Hair follicle dermal papilla cell (primary cell): Measurements from ENCODE around the genes CSPG4, SCAPER and IREB2.

GRCh38 chr15:75712658-75713162 is at the start of gene CSPG4:
Gene CSPG4, minus strand, starts transcription at chr15:75712848.
- CAGE, long polyA plus RNA: no peak

DNA sequence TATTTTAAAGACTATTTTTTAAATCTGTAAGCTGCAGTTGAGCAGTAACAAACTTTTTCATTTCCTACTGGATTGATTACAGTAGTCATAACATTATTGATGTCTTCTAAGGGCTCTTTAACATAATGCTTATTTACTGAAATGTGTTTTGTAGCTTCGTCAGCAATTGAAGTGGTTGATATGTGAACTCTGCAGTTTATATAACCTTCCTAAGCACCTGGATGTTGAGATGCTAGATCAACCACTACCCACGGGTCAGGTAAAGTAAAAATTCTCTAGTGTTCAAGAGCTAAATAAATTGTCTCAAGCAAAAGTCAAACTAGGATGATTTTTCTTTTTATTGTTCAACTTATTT is 16.5 kb downstream of the UBE2Q2 start:
- CAGE, long polyA plus RNA: no peak

DNA sequence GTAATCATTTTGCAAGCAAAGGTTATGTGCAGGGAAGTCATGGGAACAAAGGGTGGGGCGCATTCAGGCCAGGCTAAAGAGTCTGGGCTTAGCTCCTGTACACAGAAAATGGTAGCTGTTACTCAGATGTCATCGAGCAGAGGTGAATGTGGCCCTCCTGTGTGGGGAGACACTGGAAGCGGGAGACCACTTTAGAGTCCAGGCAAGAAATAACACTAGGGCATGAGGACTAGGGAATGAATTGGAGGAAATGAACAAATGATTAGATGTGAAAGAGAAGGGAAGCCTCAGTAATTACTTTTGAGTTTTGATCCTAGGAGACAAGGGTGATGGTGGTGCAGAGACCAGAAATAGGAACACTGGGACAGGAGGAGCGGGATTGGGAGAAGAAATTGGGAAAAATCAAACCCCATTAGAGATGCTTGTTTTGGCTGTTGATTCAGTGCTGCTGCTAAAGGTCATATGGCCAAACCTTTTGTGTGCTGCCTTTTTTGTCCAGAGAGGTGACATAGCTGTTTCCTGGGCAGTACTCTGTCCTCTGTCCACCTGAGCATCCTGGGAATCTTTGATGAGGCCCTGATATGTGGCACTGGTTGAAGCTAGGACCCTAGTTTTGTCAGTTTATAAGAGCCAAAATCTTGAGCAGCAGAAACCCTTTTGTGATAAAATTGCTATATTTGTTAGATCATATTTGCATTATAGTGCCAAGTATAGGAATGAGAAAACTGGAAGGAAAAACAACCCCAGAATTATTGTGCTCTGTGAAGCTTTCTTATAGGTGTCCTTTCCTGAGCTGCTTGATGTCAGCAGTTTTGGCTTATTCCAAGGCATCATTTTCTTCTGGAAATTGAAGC is 19.1 kb downstream of the FBXO22 start:
- CAGE, long polyA plus RNA: no peak

- CAGE, long polyA plus RNA: no peak
Observed at GRCh38 chr15:76140456-76140688, 80.6 kb downstream of the TMEM266 start.

- CAGE, long polyA plus RNA: no peak
Observed at GRCh38 chr15:76765315-76765991, 139.7 kb downstream of the SCAPER start.

- CAGE, long polyA plus RNA: no peak
Observed at GRCh38 chr15:76774814-76775319, 130.3 kb downstream of the SCAPER start.

GRCh38 chr15:76905078-76905709 is at the start of gene SCAPER:
Gene SCAPER, minus strand, starts transcription at chr15:76905340.
- CAGE, long polyA plus RNA: no peak

GRCh38 chr15:77043627-77043870 is 27.4 kb downstream of the TSPAN3 start:
- CAGE, long polyA plus RNA: no peak

- CAGE, long polyA plus RNA: no peak
Observed at GRCh38 chr15:77493066-77493750, 72.5 kb downstream of the HMG20A start.

DNA sequence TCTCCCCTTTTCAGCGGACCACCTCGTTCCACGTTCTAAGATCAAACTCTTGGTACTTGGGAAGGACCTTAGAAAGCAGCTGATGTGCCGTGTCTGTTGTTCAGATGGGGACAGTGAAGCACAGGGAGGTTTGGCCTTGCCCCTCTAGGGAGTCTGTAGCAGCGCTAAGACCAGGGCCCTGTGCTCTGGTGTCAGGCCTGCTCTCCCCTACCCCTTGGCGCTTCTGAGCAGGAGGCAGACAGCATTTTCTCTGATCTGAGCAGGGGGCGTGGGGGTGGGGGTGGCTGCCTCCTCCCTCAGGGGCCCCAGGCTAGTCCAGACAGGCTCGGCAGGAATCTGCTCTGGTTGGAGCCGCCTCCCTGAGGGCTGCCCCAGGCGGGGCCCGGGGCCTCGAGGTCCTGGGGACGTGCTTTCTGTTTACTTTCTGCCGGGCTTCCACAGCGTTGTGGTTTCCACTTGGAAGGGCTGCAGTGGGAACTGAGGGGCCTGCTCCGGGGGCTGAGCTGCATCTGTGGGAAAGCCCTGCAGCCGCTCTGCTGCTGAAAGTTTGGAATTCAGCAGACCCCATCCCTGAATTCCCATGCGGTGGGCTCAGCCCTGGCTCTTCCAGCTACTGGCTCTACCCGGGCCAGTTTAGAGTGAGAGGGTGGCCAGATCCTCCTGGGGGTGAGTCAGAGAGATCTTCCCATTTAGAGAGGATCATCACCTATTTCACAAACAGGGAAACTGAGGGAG is 105.5 kb downstream of the LINGO1 start:
- CAGE, long polyA plus RNA: no peak

- CAGE, long polyA plus RNA: no peak
Observed at GRCh38 chr15:77649061-77649583, 16.4 kb upstream of the LINGO1 start.

GRCh38 chr15:77991660-77992948 is 85.4 kb downstream of the TBC1D2B start:
- CAGE, long polyA plus RNA: no peak

- CAGE, long polyA plus RNA: no peak
Observed at GRCh38 chr15:78002803-78003822, 74.4 kb downstream of the TBC1D2B start.

GRCh38 chr15:78003823-78004536 is 73.5 kb downstream of the TBC1D2B start:
- CAGE, long polyA plus RNA: no peak

- CAGE, long polyA plus RNA: no peak
Observed at GRCh38 chr15:78016926-78017276, 60.6 kb downstream of the TBC1D2B start.

DNA sequence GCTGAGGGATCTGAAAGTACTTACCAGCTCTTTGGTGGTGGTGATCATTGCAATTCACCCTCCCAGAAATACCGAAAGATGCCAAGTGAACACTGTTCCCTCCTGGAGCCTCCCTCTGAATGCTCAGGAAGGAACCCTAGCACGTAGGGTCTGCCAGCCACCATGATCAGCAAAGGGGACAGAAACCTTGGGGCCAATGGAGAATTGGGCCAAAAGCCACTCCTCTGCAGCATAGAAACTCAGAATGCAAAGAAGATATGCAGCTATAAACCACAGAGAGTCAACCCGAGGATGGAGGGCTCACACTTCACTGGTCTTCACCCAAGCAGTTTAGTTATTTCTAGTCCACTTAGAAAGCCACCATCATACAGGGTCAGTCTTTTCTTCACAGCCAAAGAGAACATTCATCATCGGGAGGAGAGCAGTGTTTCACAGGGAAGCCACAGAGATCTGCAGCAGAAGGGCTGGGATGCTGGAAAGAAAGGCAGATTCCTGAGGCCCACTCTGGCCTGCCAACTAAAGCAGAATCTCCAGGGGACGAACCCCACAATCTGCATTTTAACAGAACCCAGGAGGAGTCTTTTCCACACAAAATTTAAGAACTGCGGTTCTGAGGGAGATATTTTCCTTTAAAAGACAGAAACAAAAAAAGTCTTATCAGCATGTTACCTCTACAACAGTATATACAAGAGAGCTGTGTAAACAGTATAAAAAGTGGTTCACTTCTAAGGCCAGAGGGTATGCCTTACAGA is 11.3 kb downstream of the TBC1D2B start:
- CAGE, long polyA plus RNA: no peak

- CAGE, long polyA plus RNA: no peak
Observed at GRCh38 chr15:78203114-78203847, 31.1 kb downstream of the ACSBG1 start.

DNA sequence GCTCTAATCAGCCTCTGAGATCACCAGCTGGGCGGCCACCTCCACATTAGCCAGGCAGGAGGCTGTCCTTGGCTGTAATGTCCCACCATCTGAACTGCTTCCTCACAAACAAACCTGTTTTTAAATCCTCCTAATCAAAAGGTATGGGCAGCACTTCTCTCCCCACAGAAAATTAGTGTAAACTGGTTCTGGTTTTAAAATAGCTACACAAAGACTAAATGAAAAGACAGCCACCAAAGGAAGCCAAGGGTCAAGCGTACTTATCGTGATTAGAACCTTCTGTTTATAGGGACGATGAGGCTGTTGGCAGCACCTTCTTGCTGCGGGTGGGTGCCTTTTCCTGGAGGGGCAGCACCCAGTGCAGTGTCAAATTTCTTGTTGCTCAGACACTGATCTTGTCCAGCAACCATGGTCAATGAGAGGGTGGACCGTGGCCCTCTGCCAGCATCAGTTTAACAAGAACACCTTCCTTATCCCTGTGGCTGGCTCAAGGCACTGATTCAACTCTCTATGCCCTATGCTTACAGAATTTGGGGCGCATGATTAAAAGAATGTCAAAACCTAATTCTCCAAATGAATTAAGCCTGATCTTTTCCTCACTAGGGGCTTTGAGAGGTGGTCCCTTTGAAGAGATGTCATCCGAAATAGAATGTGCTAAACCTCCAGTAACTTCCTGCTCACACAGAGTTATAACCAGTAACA is 24.4 kb downstream of the ACSBG1 start:
- CAGE, long polyA plus RNA: no peak

- CAGE, long polyA plus RNA: no peak
Observed at GRCh38 chr15:78213288-78213596, 21.1 kb downstream of the ACSBG1 start.

GRCh38 chr15:78437405-78438374 is at the start of gene IREB2:
Gene IREB2, plus strand, starts transcription at chr15:78438216.
- CAGE, long polyA plus RNA: no peak